ENCODE measurements around a stretch of chr11.

GRCh38 chr11:120460445-120460784 is 51.1 kb upstream of the GRIK4 start:
- RRBS = no CpG with 5 or more reads among the region's 4 CpGs

DNA sequence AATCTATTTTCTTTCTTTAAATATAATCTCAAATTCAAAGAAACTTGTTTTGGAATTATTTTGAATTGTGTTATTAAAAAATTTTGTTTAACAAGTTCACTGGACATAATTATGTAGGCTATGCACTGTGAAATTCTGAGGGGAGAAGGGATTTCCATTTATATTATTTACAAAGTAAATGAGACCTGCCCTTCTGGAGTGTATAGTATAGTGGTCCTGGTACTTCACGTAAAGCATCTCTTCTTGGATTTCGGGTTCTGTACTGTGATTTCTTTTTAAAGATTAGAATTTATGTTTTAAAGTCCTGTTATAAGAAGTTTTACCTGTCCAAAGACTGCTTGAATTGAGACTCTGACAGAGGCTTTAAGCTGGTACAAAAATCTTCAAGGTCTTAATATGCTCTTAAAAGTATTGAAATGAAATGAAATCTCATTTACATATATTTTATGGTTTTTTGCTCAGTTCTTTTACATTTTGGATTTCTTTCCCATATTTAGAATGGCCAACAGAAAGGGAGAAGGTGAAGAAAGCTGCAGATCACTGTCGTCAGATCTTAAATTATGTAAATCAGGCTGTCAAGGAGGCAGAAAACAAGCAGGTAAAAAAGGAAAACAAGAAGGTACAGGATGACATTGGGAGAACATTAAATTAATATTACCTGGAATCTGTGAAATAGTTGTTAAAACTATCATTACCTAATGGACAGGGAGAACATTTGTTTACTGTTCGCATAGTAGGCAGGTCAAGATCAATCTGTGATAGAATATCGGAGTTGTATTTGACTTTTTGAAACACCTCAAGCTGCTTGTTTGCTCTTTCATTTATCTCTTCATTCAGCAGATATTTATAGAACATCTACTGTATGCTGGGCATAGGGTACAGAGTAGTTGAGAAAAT is 42.5 kb upstream of the GRIK4 start:
- RRBS = no CpG with 5 or more reads among the region's 5 CpGs

- RRBS = 9% methylated on average over 18 of the region's 41 CpGs
Measured at GRCh38 chr11:120511078-120511484, 467 bp upstream of the GRIK4 start.

GRCh38 chr11:120563937-120564505 is 52.5 kb downstream of the GRIK4 start:
- RRBS = 88% methylated on average over 5 of the region's 43 CpGs

- RRBS = no CpG with 5 or more reads among the region's 17 CpGs
Measured at GRCh38 chr11:120776005-120776892, 247.7 kb upstream of the TBCEL start.

DNA sequence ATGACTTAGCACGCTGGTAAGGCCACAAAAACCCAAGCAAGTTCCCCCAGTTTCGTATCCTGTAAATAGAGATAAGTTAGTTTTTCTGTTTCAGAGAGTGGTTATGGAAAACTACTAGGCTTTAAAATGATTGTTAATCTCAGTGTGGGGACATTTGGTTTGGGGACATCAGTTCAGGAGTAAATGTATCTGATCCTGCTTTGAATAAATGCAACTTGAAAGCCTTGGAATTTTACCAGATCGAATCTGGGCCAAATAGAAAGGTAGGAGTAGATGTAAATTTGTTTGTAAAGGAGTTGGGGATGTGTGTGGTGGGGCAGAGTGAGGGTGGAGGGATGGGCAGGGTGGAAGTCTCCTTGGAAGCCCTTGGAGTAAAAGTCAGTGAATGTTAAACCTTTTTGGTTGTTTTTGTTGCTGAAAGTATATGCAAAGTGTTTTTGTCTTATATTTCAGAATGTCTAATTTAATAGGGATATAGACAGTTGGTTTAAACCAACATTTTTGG is 12.2 kb downstream of the TBCEL start:
- RRBS = no CpG with 5 or more reads among the region's 3 CpGs

GRCh38 chr11:121067293-121067982 is 33.6 kb upstream of the TECTA start:
- RRBS = no CpG with 5 or more reads among the region's 2 CpGs

DNA sequence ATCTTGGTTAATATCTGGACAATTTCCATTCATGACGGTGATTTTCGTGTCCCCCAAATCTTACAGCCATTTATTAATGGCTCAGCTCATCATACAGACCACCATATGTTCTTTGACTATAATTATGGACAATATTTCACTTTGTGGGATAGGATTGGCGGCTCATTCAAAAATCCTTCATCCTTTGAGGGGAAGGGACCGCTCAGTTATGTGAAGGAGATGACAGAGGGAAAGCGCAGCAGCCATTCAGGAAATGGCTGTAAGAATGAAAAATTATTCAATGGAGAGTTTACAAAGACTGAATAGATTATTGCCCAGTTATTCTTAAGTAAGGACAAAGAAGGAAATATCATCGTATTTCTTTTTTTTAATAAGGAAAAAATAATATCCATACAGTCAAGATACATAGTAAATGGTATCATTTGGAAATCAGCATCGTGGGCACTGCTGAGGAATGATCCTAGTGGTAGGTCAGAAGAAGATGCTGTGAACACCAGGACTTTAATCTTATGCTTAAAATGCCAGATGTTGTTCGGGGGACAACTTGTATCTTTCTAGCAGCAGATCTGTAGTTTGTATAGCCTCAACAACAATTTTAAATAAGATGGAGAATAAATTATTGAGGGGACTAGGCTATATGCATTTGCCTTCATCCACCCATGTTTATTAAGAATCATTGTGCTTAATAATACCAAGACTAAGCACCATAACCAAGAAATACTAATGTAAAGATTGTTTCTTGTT is 14.8 kb downstream of the SC5D start:
- RRBS = no CpG with 5 or more reads among the region's 8 CpGs

DNA sequence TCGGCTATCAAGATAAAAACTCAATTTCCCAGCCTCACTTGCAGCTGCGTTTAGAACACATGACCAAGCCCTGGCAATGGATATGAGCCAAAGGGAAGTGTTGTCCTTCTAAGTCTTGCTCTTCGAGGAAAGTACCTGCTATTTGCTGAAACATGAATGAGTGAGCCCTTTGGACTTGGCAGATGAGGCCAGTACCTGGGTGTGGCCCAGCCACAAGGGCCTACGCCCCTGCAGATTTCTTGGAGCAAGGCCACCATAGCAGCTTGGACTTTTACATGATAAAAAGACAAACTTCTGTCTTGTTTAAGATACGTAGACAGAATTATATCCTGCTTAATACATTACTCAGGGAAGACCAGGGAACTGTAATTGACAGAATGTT is 60.1 kb upstream of the SORL1 start:
- RRBS = no CpG with 5 or more reads among the region's 5 CpGs

DNA sequence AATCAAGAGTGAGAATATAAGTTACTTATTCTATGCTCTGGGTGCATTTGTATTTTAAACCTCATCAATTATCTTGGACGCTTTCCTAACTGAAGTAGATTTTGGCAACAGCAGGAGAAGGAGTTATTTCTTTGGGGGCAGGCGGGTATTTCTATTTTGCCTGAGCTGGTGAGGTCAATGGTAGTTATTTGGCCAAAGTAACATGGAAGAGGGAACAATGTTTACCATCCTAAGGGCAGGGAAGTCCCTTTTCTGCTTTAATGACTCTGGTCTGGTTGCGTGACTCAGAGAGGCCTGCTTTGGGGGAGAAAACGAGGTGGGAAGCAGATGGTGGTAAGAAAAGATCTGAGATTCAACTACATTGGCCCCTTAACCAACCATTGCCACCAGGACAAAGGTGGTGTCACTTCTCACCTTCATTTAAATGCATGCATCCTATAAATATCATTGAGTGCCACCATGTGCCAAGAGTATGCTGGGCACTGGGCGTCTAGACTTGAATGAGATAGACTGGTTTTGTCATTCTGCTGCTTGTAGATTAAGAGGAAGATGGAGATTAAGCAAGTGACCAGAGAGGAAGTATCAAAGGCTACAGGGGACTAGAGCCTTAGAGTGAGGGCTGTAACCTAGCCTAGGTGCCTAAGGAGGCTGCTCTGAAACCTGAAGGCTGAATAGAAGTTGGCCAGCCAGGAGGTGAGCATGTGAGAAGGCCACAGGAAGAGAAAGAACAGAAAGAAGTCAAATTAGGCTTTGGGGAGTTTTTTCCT is 3.7 kb upstream of the SORL1 start:
- RRBS = no CpG with 5 or more reads among the region's 5 CpGs

GRCh38 chr11:121450387-121450993 is 1.6 kb upstream of the SORL1 start:
- RRBS = no CpG with 5 or more reads among the region's 2 CpGs

- RRBS = no CpG with 5 or more reads among the region's 11 CpGs
Measured at GRCh38 chr11:121467942-121468510, 15.9 kb downstream of the SORL1 start.

GRCh38 chr11:121478702-121479313 is 26.7 kb downstream of the SORL1 start:
- RRBS = no CpG with 5 or more reads among the region's 26 CpGs

DNA sequence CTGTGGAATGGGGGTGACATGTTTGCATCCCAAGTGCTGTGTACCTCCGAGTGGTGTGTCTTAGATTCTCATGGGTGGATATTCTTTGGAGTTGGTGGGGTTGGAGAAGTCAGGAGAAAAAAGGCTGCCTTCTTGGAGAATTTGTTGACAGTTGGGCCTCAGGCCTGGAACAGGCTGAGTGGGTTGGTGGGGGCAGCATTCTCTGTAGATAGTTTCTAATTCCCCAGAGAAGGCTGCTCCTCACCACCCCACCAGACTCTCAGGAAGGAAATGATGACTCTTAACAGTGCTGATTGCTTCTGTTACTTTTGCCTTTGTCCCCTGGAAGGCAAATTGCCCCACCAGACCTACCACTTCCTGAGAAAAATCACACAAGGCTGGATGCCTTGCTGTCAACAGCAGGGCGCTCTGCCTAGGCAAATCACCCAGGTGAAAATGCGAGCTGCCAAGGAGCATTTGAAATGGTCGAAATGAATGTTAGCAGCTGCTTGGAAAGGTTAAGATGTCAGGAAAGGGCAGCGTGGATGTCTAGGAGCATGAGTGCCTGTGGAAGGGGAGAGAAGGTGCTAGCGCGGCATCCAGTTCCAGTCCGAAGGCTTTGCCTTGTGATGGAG is 30.3 kb downstream of the SORL1 start:
- RRBS = no CpG with 5 or more reads among the region's 8 CpGs

- RRBS = no CpG with 5 or more reads among the region's 11 CpGs
Measured at GRCh38 chr11:121553712-121554268, 101.7 kb downstream of the SORL1 start.

- RRBS = no CpG with 5 or more reads among the region's 11 CpGs
Measured at GRCh38 chr11:121572279-121572859, 120.3 kb downstream of the SORL1 start.

DNA sequence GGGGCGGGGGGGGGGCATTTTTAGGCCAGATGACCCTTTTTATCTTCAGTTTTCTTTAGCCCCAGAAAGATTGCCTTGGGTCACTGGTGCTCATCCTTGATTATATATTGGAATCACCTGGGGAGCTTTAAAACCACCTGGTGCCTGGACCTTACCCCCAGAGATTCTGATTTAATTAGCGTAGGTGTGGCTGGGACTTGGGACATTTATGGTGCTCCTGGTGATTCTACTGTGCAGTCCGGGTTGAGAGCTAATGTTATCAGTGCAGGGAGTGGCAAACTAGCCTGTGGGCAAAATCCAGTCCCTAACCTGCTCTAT is 134.5 kb downstream of the SORL1 start:
- RRBS = no CpG with 5 or more reads among the region's 3 CpGs

DNA sequence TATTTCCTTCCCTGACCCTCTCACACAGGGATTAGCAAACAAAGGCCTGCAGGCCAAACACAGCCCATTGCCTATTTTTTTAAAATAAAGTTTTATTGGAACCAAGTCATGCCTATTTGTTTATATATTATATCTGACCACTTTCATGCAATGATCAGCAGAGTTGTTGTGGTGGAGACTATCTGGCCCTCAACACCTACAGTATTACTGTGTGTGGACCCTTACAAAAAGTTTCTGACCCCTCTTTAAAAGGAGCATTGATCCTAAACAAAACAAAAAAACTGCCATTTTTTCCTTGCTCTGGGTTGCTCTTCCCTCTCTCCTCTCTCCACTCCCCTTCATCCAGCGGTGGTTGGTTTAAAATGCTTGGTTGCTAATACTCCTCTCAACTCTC is 168.0 kb downstream of the SORL1 start:
- RRBS = no CpG with 5 or more reads among the region's 1 CpG